Hair follicle dermal papilla cell (primary cell): Measurements from ENCODE around the genes SHANK1, CTU1 and FPR3.

GRCh38 chr19:50501754-50502323, 9.2 kb downstream of the JOSD2 start:
- CAGE, long polyA plus RNA, result no peak

DNA sequence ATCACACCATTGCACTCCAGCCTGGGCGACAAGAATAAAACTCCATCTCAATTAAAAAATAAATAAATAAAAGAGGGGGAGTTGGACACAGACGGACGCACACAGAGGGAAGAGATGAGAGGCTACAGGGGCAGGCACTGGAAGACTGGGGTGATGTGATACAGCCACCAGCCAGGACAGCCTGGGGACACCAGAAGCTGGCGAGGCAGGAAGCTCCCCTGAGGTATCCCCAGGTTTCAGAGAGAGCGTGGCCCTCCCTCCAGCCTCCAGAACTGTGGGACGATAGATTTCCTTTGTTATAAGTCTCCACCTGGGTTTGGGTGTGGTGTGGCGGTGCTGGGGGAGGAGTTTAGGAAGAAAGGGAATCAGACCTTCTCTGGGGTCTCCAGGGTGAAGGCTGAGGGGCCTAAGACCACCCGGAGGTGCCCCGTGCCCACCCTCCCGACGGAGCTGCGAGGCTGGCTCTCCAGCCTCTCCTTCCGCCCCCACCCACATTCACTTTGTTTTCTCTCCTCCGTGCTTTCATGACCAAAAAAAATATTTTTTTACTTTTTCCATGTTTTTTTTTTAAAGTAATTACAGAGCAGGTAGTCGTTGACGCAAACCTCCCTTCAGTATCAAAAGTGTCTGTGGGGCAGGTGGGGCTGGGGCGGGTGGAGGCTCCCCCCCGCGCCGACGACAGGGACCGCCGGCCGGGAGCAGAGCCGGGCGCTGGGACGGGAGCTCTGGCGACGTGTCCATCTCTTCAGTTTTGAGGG, 2.8 kb upstream of the ASPDH start:
- CAGE, long polyA plus RNA, result no peak

DNA sequence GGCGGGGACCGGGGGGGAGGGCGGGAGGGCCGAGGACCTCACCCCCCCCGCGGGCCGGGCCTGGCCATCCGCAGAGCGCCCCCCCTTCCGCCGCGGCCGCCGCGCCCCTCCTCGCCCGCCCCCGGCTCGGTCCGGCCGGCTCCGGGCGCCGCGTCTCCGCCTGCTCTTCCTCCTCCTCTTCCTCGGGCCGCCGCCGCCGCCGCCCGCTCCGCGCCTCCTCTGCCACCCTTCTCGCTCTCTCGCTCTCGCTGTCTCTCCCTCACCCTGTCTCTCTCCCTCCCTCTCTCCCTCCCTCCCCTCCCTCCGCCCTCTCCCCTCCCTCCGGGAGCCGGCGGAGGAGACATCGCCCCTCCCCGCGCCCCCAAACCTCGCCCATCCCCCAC, at the start of gene SHANK1:
Gene SHANK1 (minus strand): TSS at position 256 of the 383 bp plus-strand sequence.
- CAGE, long polyA plus RNA, result no peak

GRCh38 chr19:50804310-50804761, 14.1 kb downstream of the ACP4 start:
- CAGE, long polyA plus RNA, result no peak

- CAGE, long polyA plus RNA, result no peak
Observed at GRCh38 chr19:50818221-50819245, 5.1 kb downstream of the KLK1 start.

DNA sequence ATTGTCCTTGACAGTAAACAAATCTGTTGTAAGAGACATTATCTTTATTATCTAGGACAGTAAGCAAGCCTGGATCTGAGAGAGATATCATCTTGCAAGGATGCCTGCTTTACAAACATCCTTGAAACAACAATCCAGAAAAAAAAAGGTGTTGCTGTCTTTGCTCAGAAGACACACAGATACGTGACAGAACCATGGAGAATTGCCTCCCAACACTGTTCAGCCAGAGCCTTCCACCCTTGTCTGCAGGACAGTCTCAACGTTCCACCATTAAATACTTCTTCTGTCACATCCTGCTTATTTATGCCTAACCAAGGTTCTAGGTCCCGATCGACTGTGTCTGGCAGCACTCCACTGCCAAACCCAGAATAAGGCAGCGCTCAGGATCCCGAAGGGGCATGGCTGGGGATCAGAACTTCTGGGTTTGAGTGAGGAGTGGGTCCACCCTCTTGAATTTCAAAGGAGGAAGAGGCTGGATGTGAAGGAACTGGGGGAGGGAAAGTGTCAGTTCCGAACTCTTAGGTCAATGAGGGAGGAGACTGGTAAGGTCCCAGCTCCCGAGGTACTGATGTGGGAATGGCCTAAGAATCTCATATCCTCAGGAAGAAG, 3.8 kb upstream of the KLK3 start:
- CAGE, long polyA plus RNA, result no peak

DNA sequence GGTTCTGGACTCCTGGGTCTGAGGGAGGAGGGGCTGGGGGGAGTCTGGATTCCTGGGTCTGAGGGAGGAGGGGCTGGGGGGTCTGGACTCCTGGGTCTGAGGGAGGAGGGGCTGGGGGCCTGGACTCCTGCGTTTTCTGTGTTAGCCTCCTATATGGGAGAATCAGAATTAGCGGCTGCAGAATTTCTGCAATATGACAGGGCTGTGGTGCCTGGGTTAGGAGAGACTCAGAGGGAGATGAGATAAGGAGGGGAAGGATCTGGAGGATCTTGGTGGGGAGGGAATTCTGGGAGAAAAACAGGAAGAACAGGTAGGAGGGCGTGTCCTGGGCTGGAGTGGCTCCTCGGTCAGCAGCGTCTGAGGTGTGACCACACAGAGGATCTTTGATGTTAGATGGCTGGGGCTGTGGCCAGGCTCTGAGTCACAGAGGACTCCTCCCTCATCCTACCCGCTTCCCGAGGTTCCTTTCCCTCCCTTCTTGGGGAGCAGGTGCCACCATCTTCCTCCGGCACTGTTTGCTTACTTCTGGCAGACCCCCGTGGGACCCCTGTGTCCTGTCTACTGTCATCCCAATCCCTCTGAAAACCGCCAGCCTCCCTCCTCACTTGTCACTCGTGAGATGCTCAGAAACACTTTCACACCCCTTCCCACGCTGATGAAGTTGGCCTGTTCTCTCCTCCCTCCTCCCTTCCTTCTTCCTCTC, 6.4 kb upstream of the KLK6 start:
- CAGE, long polyA plus RNA, result no peak

DNA sequence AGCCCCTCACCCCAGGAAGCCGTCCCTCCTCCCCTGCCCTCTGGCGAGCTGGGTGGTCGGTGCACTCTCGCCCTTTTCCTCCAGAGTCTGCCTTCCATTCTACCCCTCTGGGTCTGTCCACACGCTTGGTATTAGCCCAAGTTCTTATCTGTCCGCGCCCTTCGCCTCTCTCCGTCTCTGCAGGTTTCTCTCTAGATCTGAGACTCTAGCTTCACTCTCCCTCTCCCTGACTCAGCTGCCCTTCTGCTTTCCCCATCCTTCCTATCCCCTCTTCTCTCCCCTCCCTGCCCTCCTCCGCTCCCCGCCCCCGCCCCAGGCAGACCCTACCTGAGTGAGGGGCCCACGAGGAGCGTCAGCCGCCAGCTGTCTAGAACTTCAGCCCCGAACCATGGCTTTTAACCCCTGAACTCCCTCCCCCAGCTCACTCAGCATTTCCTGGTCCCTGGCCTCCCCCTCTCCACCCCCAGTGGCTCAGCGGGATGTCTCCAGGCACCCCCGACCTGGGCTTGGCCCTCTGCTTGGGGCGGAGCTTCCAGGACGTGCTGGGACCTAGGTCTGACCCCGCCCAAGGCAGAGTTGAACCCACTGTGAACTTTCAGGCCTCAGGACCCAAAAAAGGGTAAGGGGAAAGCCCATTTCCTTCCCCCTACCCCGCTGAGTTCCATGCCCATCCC, 556 bp upstream of the KLK13 start:
- CAGE, long polyA plus RNA, result no peak

DNA sequence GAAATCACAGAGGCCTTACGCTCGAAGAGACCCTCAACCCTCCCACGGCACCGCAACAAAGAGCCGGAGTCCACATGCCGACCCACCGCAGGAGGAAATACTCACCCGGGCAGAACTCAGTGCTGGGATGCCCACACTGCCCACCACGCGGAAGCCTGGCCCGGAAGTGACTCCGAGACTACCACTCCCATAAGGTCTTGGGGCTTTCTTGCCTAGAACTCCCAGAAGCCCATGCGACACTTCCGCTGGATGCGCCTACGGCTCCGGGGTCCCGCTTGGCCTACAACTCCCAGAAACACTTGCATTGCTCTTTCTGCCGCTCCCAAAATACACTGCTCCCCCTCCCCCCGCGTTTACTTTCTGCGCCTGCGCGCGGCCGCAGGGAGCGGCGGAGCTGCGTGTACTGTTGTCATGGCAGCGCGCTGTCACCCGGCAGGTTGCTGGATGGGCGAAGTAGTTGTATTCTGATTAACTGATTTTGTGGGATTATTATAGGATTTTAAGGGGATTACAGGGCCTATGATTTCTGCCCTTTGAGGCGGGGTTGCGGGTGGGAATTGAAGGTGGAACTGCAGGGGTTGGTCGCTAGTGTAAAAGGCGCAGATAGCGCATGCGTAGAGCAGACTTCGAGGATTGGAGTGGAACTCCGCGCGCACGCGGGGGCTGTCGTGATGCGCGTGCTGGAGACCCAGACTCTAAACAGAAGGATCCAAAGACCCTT, at the start of gene CTU1:
Gene CTU1 (minus strand): TSS at position 168 of the 721 bp plus-strand sequence.
- CAGE, long polyA plus RNA, result no peak

- CAGE, long polyA plus RNA, result no peak
Observed at GRCh38 chr19:51122421-51123178, 2.1 kb upstream of the SIGLEC9 start.

DNA sequence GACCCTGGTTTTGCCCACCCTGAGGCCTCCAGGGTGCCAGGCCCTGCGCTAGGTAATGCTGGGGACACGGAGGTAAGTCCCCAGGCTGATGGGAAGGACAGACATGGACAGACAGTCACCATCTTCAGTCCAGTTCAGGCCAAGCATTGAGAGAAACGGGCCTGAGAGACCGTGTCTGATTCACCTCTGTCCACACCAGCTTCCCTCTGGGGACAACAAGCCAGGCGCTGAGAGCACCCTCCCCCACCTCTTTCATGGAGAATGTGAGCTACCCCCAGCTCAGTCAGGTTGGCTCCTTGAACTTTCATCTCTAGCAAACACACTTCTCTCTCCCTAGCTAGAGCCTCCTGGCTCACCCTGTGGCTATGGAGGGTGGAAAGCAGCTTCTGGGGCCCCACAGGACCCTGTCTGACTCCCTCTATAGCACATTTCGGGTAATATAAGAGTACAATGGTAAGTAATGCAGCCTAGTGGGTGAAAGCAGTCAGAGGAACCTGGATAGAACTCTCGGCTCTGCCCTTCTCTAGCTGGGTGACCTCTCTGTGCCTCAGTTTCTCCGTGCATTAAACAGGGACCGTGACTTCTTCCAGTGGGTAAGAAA, 677 bp downstream of the ETFB start:
- CAGE, long polyA plus RNA, result no peak

- CAGE, long polyA plus RNA, result no peak
Observed at GRCh38 chr19:51460107-51460796, 2.0 kb upstream of the SIGLEC8 start.

GRCh38 chr19:51541402-51542131, 10.1 kb upstream of the SIGLEC6 start:
- CAGE, long polyA plus RNA, result no peak

- CAGE, long polyA plus RNA, result no peak
Observed at GRCh38 chr19:51549538-51550392, 18.3 kb upstream of the SIGLEC6 start.

GRCh38 chr19:51703567-51704454, 10.7 kb downstream of the SPACA6 start:
- CAGE, long polyA plus RNA, result no peak

GRCh38 chr19:51704455-51704885, 11.3 kb downstream of the SPACA6 start:
- CAGE, long polyA plus RNA, result no peak

DNA sequence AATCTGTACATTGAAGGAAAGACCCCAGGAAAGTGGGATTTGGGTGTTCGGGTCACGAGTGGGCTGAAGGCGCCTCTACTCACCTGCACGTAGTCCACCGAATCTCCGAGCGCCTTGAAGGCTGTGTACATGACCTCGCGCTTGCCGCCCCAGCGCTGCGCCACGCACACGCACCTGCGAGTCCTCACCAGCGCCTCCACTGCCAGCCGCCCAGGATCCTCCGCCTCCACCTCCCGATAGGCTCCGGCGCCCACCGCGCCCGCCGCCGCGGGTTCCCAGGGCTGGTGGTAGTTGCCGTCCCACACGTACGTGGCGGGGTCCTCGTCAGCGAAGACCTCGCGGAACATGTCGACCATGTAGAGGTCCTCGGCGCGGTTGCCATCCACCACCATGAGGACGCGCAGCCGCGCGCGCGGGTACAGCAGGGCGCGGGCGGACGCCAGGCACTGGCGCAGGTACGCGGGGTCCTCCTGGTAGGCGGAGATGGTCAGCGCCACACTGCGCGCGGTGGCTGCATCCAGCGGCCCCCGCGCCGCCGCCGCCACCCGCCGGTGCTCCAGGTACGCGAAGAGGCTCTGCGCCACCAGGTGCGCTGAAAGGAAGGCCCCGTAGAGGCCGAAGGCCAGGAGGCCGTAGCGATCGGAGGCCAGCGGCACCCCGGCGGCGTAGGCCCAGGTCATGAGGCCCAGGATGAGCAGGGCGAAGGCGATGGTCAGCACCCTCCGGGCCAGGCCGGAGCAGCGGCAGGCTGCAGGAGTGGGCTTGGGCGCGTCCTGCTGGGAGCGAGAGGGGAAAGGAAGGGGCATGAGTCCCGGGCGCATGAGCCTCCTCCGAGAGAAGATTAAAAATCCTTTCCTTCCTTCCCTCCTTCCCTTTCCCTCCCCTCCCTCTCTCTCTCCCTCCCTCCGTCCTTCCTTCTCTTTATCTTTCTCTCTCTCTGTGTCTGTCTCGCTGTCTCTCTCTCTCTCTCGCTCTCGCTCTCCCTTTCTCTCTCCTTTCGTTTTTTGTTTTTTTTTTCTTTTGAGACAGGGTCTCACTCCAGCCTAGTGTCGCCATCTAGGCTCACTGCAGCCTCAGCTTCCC, 4.3 kb downstream of the HAS1 start:
- CAGE, long polyA plus RNA, result no peak

- CAGE, long polyA plus RNA, result no peak
Observed at GRCh38 chr19:51794917-51795475, at the start of gene FPR3. TSS of gene FPR3 (plus strand) at chr19:51795157.

- CAGE, long polyA plus RNA, result no peak
Observed at GRCh38 chr19:51803936-51804510, 9.1 kb downstream of the FPR3 start.

- CAGE, long polyA plus RNA, result no peak
Observed at GRCh38 chr19:51811173-51812102, 16.5 kb downstream of the FPR3 start.